Measurements from ENCODE around the genes CDC42SE2 and P4HA2.

DNA sequence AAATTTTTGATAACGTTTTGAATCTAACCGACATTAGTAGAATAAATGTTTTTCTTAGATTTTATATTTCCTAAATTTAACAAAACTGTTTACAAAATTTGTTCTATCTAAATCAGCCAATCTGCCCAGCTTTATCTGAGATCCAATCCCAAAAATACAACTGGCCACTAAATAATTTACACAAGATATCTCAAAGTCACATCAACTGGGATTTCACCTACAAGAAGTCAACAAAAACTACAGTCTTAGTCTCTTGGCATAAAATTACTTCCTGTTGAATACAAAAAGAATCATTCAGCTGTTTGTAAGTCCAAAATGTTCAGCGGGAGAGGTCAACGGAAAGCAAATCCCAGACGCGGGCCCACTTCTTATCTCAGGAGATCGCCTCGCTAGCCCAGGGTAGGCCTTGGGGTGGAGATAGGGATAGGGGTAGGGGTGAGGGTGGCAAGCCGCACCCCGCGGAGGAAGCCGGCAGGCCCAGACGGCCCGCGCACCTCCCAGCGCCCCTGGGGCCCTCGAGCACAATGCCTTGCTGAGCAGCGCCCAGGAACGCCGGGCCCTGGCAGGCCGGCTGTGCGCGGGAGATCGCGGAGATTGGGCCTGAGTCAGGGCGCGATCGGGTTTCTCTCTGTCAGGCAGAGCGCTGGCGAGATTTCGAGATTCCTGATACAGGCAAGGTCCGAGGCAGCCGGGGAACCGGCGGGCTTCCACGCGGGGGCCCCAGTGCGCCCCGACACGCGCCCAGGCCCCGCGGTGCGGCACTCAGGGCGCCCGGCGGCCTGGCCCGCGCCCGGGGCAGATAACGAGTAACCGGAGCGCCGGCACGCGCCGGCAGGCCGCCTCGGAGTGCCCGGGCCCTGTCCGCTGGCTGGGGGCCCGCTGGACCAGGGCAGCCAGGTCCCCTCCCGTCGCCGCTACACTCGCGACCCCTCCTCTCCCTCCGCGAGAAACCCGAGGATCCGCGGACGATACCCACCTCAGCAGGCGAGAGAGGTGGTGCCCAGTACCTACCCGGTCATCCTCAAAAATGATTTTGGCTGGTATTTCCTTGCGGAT lies 644 bp downstream of the HINT1 start:
- PRO-cap = no peak
- RAMPAGE, long total RNA = no peak

DNA sequence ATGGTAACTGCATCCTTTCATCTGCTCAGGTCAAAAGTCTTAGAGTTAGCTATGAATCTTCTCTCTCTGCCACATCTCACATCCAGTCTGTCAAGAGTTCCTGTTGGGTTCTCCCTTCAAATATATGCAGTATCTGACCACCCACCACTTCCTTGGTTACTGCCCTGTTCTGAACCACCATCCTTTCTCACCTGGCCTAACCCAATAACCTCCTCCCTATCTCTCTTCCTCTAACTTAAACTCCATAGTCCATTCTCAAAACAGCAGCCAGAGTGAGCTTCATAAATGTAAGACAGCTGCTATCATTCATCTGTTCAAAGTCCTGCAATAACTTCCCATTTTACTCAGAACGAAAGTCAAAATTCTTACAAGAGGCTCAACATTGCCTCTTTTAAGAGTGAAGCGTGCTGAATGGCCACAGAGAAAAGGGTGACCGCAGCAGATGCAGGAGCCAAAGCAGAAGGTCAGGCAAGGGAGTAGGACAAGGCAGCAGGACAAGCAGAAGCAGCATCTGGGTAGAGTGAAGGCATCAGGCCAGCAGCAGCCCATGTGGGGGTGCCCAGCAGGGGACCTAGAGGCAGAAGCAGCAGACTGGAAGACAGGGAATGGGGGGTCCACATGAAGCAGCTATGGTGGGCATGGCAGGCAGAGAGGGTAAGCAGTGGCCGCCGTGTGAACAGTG lies 39.3 kb upstream of the CDC42SE2 start:
- PRO-cap = no peak
- RAMPAGE, long total RNA = no peak

DNA sequence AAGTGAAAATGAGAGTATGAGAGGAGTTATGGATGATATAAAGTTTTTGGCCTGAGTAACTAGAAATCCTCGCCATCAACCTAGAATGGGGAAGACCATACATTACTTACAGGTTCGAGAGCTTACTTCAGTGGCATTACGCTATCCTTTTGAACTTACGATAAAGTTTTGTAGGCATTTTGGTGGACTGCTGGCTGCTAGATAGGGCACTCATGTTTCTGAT lies 746 bp upstream of the CDC42SE2 start:
- PRO-cap = no peak
- RAMPAGE, long total RNA = no peak

GRCh38 chr5:131263419-131264547 lies at the start of gene CDC42SE2:
TSS of gene CDC42SE2 (plus strand) at chr5:131264053.
- PRO-cap = bidirectional peak, plus-strand start at chr5:131264102, minus-strand start at chr5:131263792
- RAMPAGE, long total RNA = no peak

DNA sequence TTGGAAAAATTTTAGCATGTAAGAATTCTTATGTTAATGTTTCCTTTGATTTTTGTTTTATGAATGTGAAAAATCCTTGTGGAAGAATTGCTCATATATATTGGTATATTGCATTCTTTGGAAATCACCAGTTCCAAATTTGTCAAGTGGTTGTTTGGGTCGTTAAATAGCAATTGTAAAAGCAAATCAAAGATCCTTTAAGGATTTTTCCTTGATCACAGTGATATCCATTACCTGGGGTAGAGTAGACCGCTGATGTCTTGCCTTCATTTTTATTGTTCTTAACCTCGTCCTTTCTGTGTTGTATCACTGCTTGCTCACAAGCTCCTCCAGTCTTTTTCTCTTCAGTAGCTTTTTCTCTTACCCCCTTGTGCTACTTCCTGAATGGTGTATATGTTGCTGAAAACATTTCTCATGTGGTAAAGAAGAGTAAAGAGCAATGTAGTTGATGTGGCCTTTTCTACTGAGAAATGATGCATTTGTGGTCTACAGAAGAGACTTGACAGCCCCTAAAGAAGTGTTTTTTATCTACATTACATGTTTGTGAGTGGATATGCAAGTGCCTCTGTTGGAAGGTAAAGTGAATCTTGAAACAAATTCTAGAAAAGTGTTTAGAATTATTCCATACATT lies 17.2 kb downstream of the CDC42SE2 start:
- PRO-cap = no peak
- RAMPAGE, long total RNA = no peak

DNA sequence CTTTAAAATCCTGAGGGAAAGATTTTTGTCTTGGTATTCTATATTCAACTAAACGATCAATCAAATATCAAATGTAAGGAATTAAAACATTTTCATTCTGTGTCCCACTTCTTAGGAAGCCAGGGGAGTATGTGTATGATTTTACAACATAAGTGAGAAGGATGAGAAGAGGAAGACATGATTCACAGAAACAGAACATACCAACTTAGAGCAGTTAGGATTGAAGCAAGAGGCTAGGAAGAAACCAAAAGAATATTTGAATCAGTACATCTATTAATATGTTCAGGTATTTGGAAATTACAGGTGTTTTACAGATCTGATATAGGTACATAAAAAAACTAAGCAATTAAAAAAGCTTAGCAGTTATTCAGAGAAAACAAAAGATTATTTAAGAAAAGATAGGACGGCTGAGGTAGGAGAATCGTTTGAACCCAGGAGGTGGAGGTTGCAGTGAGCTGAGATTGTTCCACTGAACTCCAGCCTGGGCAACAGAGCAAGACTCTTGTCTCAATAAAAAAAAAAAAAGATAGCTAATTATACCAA lies 77.6 kb downstream of the CDC42SE2 start:
- PRO-cap = no peak
- RAMPAGE, long total RNA = no peak

DNA sequence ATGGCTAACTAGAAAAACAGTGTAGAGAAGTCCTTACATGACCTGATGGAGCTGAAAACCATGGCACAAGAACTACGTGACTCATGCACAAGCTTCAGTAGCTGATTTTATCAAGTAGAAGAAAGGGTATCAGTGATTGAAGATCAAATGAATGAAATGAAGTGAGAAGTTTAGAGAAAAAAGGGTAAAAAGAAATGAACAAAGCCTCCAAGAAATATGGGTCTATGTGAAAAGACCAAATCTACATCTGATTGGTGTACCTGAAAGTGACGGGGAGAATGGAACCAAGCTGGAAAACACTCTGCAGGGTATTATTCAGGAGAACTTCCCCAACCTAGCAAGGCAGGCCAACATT lies 81.4 kb downstream of the CDC42SE2 start:
- PRO-cap = no peak
- RAMPAGE, long total RNA = no peak

DNA sequence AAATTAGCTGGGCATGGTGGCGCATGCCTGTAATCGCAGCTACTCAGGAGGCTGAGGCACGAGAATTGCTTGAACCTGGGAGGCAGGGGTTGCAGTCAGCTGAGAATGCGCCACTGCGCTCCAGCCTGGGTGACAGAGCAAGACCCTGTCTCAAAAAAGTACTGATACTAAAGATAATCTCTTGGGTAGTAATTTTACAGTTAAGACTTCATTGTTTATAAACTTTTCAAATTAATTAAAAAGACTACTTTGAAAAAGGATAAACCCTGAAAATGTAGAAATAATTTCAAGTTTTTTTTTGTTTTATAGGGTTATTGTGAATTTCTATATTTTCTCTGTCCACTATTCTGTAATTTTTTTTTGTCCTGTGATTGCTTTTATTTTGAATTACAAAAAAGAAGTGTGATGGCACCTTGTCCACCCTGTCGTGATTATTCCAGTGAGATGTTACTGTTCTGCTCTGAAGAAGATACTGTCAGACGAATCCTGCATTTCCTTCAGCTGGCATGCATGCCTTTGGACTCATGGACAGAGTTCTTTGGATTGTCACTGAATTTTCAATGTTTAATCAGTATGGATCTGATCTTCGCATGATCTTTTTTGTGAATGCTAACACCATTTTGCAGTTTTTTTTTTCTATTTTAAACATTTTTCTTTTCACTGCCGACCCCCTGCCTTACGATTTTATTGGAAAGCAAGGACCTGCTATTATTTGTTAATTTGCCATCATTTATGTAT lies 127.8 kb downstream of the CDC42SE2 start:
- PRO-cap = no peak
- RAMPAGE, long total RNA = no peak

- PRO-cap = no peak
- RAMPAGE, long total RNA = no peak
These were observed 131.6 kb downstream of the CDC42SE2 start for GRCh38 chr5:131395226-131396161.

- PRO-cap = no peak
- RAMPAGE, long total RNA = no peak
These were observed 134.9 kb downstream of the CDC42SE2 start for GRCh38 chr5:131398775-131399144.

GRCh38 chr5:131417317-131417900 lies 153.6 kb downstream of the CDC42SE2 start:
- PRO-cap = no peak
- RAMPAGE, long total RNA = no peak

DNA sequence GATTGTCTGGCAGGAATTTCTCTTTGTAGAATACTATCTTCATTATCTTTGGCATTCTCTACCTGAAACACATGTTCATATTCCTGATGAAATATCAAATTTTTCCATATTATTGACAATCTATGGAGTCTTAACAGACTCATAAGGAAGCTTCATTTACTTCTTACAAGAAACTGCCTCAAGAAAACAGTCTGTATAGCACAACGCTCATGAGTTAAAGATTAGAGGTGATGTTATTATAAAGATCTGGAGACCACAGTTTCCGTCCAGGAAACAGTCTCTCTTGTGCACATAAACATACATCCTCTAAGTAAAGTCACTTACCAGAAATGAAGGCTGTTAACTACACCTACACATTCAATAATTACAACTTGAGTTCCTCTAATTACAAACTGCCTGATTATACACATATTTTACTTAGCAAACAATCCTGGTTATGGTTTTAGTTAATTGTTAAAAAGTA lies 86.9 kb downstream of the RAPGEF6 start:
- PRO-cap = no peak
- RAMPAGE, long total RNA = no peak

- PRO-cap = no peak
- RAMPAGE, long total RNA = no peak
These were observed 58.3 kb downstream of the RAPGEF6 start for GRCh38 chr5:131576558-131577382.

DNA sequence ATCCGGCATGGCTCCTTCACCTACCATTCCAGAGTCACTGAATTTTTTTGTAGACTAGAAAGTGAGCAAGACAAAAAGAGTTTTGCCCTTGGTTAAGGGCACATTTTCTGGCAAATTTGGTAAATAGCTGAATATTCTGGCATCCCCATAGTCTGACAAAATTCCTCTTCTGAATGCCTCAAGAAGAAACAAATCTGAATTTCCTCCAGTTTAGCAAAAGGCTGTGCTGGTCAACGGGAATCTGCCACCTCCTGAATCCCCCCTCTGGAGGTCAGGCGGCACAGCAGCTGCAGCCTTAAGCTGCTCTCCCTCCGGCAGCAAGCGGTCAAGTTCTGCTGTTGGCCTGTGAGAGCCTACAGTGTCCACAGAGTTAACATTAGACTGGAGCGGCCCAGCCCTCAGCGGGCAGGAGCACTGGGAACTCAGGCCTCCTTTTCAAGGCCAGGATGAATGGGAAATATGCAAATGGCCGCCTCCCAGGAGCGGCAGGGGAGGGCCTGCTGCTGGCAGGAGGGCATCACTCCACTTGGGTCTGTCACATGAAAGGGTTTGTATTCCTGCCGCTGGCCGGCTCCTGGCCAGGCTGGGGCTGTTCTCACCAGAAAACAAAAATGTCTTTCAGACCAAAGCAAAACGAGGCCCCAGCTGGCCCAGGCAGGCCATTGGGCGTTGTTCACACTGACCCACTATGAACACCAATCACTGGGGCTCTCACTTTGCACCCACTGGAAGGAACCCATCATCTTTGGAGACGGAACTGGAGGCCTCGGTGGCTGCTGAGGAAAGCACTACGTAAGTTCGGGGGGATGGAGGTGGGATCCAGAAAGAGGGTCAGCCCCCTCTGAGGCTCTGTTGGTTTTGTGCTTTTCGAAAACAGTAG lies 8.2 kb downstream of the ACSL6 start:
- PRO-cap = no peak
- RAMPAGE, long total RNA = no peak

- PRO-cap = no peak
- RAMPAGE, long total RNA = no peak
These were observed 12.8 kb downstream of the CSF2 start for GRCh38 chr5:132086263-132086853.

GRCh38 chr5:132103294-132104099 lies 29.9 kb downstream of the CSF2 start:
- PRO-cap = unidirectional peak, minus-strand start at chr5:132103755
- RAMPAGE, long total RNA = no peak

DNA sequence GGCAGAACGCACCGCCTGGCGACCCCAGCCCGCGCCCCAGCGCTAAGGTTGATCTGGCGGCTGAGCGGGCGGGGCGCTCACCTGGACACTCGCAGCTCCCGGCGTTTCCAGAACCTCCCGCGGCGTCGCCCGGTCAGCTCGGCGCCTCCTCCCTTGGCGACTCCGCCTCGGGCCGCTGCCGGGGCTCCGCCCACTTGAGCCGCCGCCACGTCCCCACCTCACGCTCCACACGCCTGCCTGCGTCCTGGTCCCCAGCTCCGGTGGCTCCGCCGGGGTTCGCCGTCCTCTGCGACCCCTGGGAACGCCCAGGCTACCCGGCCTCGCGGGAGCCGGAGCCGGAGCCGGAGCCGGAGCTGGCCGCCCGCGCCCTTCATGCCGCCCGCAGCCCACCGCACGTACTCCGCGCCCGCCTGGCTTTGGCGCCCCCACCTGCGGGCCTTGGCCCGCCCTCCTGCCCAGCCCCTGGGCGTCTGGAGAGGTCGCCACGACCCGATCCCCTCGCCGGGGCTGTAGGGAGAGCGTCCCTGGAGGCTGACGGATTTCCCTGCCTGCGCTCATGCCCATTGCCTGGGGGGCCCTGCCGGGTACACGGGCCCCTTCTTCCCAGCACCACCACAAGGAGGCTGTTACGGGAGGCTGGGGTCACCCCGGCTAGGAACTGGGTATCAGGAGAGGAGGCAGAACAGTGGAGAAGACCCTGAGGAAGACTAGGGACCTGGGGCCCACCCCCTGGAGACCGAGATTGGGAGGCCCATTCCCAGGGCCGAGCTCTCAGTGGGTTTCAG lies at the start of gene P4HA2:
TSS of gene P4HA2 (minus strand) at position 145 of the 785 bp plus-strand sequence.
- PRO-cap = no peak
- RAMPAGE, long total RNA = no peak

GRCh38 chr5:132258310-132259112 lies 1.0 kb downstream of the PDLIM4 start:
- PRO-cap = no peak
- RAMPAGE, long total RNA = no peak

DNA sequence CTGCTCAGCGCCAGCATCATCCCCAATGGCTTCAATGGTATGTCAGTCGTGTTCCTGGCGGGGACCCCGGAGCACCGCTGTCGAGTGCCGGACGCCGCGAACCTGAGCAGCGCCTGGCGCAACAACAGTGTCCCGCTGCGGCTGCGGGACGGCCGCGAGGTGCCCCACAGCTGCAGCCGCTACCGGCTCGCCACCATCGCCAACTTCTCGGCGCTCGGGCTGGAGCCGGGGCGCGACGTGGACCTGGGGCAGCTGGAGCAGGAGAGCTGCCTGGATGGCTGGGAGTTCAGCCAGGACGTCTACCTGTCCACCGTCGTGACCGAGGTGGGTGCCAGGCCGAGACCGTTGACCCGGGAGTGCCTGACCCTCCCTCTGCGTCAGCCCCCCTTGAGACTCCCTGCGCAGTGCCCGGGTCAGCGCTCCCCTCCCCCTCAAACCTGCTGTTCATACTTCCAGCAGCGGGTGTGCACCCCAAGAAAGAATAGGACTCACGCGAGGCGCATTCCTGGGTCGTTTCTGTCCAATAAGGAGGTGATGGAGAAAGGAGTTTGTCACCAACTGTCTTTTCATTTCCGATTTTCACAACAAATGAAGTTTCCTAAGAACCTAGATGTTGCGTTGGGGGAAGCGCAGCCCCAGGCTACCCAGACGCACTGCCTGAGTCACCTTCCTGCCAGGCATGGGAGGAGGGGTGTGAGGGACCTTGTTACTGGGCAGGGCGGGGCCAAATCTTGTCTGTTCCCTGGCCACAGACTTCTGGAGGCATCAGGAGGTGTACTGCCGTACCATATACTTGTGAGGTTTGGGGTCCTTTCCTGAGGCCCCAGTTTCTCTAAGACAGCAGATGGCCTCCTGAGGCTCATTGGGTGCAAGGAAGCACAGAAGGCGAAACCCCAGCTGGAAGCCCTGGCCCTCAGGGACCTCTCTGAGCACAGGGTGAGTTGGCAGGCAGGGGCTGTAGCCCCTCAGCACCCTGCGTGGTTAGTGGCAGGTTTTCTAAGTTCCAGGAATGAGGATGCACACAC lies 804 bp downstream of the SLC22A4 start:
- PRO-cap = no peak
- RAMPAGE, long total RNA = no peak

- PRO-cap = no peak
- RAMPAGE, long total RNA = no peak
These were observed 7.7 kb downstream of the SLC22A4 start for GRCh38 chr5:132301915-132302346.